A375 (cell line): ENCODE data around the genes GRHL1 and HPCAL1.

- RAMPAGE, long total RNA = no peak
Observed at GRCh38 chr2:9621147-9621789, 9.5 kb downstream of the YWHAQ start.

GRCh38 chr2:9631127-9631249, 191 bp upstream of the YWHAQ start:
- RAMPAGE, long total RNA = no peak

- RAMPAGE, long total RNA = no peak
Observed at GRCh38 chr2:9690103-9690738, 59.4 kb upstream of the YWHAQ start.

DNA sequence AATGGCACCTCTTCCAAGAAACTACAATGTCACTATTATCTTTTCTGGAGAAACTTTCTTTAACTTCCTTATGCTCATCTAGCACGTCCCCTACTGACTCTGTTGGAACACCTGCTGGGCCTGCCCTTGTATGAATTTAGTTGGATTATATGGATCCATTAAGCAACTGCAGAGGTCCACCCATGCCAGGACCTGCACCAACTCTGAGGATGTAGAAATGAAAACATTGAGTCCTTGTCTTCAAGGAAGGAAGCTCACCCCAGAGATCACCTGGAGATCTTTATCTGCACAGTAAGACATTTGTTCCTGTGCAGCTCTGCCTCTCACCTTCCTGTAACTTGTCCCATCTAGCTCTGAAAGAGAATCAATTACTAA, 105.1 kb upstream of the YWHAQ start:
- RAMPAGE, long total RNA = no peak

- RAMPAGE, long total RNA = no peak
Observed at GRCh38 chr2:9778472-9778888, 64.8 kb upstream of the TAF1B start.

- RAMPAGE, long total RNA = no peak
Observed at GRCh38 chr2:9860150-9860804, 17.0 kb downstream of the TAF1B start.

DNA sequence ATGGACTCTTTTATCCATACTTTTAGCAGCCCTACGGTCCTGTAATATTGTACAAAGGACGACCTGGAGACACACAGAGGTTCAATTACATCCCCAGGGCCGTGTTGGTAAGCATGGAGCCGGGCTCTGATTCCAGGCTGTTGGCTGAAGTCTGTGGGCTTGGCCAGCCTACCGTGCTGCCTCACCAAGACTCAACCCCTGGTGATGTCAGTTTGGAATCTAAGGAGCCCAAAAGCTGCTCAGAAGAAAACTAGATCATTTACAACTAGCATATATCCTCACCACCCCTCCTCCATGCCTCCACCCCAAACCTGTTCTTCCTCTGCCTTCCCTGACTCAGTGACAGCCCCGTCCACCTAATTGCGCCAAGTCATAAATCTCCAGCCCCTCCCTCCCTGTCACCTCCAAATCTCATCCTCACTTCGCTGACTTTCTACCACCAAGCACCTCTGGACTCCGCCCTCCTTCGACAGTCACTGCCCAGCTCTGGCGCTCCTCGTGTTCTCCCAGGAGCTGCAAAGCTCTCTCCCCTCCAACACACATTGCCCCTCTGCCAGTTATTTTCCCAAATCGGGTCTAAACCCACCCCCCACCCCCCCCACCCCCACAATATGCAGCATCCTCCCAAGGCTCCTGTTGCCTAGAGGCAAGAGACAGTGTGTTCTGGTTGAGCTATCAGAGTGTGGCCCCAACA, 9.9 kb upstream of the GRHL1 start:
- RAMPAGE, long total RNA = no peak

- RAMPAGE, long total RNA = no peak
Observed at GRCh38 chr2:9950675-9951875, at the start of gene GRHL1. Gene GRHL1, plus strand, starts transcription at chr2:9951693.

- RAMPAGE, long total RNA = no peak
Observed at GRCh38 chr2:10009807-10010737, 33.3 kb upstream of the KLF11 start.

- RAMPAGE, long total RNA = no peak
Observed at GRCh38 chr2:10034164-10034816, 9.1 kb upstream of the KLF11 start.

GRCh38 chr2:10302820-10303693, at the start of gene HPCAL1:
Gene HPCAL1, plus strand, starts transcription at chr2:10302904.
- RAMPAGE, long total RNA = no peak

GRCh38 chr2:10326108-10327084, 23.7 kb downstream of the HPCAL1 start:
- RAMPAGE, long total RNA = no peak

DNA sequence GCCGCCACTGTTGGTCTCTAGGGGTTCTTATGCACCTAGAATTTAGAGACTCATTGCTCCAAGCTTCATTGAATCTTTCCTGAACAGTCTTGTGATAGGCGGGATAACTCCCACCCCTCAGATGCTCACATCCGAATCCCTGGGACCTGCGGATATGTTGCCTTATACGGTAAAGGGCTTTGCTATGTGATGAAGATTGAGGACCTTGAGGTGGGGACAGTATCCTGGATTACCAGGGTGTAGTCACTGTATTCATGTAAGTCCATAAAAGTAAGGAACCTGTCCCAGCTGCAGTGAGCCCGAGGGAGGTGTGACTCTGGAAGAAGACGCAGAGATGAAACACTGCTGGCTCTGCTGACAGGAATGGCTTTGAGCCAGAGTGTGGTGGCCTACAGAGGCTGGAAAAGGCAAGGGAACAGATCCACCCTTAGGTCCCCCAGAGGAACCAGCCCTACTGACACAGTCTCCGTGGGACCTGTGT, 26.4 kb downstream of the HPCAL1 start:
- RAMPAGE, long total RNA = no peak

- RAMPAGE, long total RNA = no peak
Observed at GRCh38 chr2:10332793-10333098, 30.0 kb downstream of the HPCAL1 start.

DNA sequence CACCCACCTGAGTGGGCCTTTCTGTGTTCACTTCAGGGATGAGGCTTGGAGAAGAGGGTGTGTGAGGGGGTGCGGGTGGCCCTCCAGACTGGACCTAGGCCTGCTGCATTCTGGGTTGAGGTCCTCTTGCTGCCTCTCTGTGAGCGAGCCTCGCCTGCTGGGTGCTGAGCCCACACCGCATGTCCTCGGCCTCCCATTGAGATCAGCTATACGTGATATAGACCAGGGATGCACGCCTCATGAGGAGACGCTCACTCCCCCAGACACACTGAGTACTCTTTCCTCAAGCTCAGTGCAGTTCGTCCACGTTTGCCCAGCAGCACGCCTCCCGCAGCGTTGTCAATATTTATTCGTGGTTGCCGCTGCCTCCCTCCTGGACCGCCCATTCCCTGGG, 63.0 kb downstream of the HPCAL1 start:
- RAMPAGE, long total RNA = no peak

- RAMPAGE, long total RNA = no peak
Observed at GRCh38 chr2:10378165-10378701, 69.9 kb downstream of the ODC1 start.

DNA sequence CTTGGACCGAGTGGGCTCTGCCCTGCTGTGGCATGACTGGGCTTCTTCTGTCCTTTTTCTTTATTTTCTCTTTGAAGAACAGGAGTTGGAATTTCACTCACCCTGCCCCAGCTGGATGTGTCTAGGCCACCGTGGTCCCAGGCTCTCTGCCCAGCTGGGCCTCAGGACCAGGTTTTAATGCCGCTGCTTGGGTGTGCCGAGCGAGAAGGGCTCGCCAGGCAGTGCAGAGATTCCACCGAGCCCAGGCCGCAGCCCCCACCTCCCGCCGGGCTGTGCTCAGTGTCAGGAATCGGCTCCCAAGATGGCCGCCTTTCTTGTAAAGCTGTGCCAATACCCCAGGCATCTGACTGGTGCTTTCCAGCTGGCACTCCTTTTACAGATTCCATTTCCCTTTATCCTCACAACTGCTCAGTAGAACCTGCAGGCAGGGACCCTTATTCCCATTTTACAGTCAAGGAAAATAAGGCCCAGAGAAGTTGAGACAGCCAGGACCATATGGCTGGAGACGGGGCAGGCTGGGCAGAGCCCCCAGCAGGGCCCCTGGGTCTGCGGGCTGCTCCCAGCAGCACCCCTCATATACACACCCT, 43.4 kb downstream of the ODC1 start:
- RAMPAGE, long total RNA = no peak

DNA sequence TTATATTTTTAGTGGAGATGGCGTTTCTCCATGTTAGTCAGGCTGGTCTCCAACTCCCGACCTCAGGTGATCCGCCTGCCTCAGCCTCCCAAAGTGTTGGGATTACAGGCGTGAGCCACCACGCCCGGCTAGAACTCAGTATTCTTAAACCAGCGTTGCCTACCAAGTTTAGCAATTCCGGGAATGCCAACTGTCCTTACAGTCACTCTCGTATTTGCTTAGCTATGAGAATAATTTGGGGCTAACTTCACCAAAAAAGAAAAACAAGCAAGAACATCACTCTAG, 1.9 kb downstream of the ODC1 start:
- RAMPAGE, long total RNA = no peak

GRCh38 chr2:10450475-10450964, 2.4 kb upstream of the ODC1 start:
- RAMPAGE, long total RNA = no peak

GRCh38 chr2:10493597-10494222, 45.6 kb upstream of the ODC1 start:
- RAMPAGE, long total RNA = no peak